H4 (cell line): Measurements from ENCODE around the genes TMEM18 and EIPR1.

GRCh38 chr2:35828-36409 lies 10.4 kb downstream of the FAM110C start:
- RAMPAGE, long total RNA, result no peak

- RAMPAGE, long total RNA, result no peak
Measured at GRCh38 chr2:44816-45156, 1.5 kb downstream of the FAM110C start.

- RAMPAGE, long total RNA, result no peak
Measured at GRCh38 chr2:70170-70590, 23.9 kb upstream of the FAM110C start.

DNA sequence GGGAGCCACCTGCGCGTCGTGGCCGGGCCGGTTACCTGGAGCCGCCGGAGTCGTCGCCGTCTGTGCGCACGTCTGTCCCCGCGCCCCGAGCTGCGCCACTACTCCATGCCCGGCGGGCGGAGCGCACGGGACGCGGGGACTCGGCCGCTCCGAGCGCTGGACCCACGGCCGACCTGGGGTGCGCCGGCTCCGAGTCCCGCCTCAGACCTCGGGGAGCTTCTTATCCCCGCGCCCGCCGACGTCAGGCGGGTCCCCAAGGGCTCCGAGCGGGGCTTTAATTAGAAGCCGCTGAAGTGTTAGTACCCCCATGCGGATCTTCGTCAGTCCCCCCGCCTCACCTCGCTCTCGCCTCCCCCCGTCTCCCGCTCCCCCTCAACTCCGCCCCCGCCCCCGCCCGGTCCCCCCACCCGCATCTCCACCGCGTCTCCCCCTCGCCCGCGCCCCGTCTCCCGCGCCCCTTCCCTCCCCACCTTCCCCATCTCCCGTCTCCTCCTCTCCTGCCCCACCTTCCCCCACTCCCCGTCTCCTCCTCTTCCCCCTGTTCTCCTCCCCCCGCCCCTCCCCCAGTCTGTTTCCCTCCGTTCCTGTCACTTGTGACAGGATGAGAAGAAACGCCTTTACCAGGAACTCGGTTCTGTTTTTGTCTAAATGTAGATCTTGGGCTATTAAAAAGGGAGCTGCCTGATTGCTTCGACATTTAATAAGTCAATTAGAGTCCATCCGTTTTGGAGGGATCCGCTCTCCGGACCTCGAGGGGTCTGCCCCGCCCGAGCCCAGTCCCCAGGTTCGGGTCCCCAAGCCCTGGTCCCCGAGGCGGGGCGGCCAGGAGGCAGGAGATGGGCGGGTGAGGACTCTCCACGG lies 857 bp upstream of the ALKAL2 start:
- RAMPAGE, long total RNA, result no peak

GRCh38 chr2:636427-637185 lies 40.6 kb downstream of the TMEM18 start:
- RAMPAGE, long total RNA, result no peak

- RAMPAGE, long total RNA, result no peak
Measured at GRCh38 chr2:675985-676599, 1.1 kb downstream of the TMEM18 start.

DNA sequence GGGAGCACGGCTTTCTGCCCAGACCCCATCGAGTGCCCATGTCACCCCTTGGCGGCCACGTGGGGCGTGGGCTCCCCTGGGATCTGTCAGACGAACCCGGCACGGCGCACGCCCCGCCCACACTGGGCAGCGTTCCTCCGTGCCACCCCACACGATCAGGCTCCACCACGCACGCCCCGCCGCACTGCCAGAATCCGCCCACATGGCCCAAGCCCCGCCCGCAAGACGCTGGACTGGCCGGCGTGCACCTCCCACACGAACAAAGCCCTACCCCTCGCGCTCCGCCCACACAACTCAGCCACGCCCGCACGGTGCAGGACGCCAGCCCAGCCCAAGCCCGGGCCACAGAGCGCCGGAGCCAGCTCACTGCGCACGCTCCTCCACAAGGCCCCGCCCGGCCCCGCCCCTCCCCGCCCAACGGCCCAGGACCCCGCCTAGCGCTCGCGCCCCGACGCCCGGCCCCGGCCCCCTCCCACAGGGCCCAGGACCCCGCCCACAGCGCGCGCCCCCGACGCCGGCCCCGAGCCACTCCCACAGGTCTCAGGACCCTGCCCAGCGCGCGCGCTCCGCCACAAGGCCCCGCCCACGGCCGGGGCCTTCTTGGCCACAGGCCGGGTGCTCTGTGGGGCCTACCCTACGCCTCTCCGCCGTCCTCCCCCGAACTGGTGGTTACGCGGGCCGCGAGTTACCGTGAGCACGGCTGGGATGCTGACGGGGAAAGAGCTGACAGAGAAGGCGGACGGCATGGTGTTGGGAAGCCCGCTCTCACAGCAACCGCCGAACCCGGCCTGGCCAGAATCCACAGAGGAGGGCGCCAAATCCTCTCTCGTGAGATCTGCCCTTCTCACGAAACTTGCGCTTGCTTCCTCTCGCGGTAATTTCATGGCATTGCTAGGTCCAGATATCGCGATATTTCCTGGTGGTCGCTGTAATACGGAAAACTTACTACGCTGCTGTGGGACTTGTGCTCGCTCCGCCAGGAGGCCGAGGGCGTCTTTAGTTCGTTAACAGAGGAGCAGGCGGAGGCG lies at the start of gene TMEM18:
TSS of gene TMEM18 (minus strand) at position 807 of the 1,028 bp plus-strand sequence.
- RAMPAGE, long total RNA, result start-site peak on the minus strand centred at position 800 of the sequence, 57 bp wide, 272 reads

DNA sequence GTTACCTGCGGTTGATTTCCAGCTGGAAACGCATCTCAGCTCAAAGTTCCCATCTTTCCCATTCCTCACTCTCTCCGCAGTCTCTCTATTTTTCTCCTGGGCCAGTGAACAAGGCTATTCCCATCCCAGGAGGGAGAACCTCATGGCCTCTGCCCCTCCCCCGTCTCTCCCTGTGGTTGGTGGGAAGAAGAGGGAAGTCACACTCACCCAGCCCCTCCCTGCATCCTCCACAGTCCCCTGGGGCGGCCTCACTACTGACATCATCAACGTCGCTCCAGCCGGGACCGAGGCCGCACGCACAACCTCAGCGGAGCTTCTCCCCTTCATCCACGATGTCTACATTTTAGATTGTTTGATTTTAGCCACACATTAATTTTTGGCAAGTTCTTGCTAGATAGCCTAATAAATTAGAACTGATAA lies 84.4 kb upstream of the SNTG2 start:
- RAMPAGE, long total RNA, result no peak

GRCh38 chr2:909484-910574 lies 40.8 kb upstream of the SNTG2 start:
- RAMPAGE, long total RNA, result no peak

DNA sequence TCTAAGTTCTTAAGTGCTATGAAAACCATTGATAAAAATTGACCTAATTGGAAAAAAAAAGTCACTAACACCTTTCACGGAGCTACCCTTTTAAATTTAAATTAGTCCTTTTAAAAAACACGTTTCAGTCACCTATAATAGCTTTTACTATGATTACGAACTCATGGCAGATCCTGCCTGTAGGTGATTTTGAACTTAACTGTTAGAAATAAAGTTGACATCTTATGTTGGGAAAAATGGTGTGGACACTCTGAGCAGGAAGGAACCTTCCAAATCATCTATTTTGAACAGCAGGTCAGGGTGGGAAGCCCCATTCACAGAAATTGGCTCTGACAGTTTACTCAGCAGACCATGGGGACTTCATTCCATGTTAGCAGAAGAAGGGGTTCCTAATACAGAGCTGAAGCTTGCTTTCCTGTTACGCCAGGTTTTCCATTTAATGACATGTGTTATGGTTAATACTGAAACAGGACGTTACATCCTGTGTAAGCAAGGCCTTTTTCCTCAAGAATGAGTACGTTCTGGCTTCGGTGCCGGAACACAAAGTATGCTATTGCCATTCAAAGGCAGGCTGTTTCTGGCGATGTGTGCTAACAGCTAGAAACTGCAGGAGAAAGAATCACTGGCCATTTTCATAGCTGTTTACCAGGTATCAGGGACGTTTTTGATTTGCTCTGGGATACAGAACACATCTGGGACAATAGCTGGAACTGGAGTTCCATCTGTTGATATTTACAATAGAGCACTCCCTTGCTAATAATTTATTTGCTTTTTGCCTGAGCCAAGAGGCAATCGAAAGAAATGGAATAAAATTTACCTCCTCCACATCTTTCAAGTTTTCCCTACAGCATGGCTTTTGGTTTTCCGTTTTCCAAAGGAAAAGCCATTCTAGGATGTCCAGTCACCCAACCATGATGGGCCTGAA lies 190.4 kb downstream of the SNTG2 start:
- RAMPAGE, long total RNA, result no peak

DNA sequence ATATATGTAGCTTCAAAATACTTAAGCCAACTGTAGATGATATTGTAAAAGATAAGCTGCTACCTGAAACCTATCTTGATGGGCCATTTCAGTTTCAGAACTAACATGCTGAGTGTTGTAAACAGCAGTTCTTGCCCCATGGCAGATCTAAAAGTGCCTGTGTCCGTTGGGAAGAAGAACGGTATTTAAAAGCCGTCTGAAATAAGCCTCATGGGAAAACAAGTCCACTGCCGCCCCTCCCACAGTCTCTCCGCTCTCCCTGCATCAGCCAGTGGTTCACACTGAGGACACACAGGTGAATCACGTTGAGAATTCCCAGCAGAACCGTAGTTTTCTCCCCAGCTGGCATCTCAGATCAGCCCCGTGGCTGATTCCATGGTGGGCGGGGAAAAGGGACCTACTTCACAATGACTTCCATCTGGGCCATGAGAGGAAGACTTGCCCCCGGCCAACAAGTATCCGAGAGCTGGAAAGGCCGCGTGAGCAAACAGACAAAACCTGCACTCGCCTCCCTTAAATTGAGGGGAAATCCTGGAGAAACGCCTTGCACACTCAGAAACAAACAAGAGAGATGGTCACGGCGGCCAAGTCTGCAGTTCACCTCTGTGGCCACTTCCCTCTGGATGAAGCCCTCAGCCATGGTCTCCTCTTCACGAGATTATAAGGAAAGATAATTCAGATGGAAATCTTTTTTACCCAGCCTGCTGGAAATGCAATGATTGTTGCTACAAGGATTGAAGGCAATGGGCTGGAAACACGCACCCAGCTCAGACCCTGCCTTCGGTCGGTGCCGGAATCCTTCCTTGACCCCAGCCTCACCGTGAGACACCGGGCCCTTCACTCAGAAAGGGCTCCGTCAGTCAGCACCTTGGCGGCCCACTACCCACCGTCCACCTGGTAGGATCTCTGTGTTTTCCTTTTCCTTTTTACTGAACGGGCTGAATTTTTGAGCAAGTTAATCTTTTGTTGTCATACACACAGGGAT lies 39.5 kb upstream of the TPO start:
- RAMPAGE, long total RNA, result no peak

- RAMPAGE, long total RNA, result no peak
Measured at GRCh38 chr2:1488014-1488565, 74.8 kb downstream of the TPO start.

DNA sequence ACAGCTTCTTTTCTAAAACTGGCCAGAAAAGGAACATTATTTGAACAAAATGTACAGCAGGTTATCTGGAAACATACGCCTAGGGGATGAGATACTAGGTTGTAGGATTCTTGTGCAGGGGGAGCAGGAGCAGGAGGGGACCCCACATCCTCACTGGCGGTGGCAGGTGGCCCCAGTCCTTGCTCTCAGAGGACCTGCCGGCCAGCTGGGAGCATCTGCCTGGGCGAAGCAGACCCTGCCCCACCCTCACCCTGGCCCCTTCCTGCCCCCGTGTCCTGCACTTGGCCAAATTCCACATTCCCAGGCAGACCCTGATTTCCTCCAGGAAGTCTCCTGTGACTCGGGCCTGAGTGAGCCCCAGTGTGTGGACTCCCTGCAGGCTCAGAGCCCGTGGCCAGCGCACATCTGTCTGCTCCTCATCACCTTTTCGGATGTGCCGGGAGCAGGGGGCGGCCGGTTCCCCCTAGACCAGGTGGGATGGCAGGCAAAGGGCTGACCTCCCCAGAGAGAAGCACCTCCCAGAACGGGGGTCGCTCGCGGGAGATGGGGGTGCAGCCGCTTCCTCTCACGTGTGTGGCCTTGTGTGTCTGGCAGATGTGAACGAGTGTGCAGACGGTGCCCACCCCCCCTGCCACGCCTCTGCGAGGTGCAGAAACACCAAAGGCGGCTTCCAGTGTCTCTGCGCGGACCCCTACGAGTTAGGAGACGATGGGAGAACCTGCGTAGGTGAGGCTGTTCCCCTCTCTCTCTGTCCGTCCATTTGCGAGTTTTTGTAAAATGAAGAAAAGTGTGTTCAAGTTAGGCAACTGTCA lies 90.3 kb downstream of the TPO start:
- RAMPAGE, long total RNA, result no peak

- RAMPAGE, long total RNA, result no peak
Measured at GRCh38 chr2:1715248-1715917, 28.9 kb downstream of the PXDN start.

GRCh38 chr2:1828443-1829084 lies 84.2 kb upstream of the PXDN start:
- RAMPAGE, long total RNA, result no peak

GRCh38 chr2:2332430-2332984 lies 1.4 kb upstream of the MYT1L start:
- RAMPAGE, long total RNA, result no peak

GRCh38 chr2:3302463-3303373 lies 74.9 kb downstream of the EIPR1 start:
- RAMPAGE, long total RNA, result no peak

- RAMPAGE, long total RNA, result no peak
Measured at GRCh38 chr2:3356722-3357220, 20.8 kb downstream of the EIPR1 start.

DNA sequence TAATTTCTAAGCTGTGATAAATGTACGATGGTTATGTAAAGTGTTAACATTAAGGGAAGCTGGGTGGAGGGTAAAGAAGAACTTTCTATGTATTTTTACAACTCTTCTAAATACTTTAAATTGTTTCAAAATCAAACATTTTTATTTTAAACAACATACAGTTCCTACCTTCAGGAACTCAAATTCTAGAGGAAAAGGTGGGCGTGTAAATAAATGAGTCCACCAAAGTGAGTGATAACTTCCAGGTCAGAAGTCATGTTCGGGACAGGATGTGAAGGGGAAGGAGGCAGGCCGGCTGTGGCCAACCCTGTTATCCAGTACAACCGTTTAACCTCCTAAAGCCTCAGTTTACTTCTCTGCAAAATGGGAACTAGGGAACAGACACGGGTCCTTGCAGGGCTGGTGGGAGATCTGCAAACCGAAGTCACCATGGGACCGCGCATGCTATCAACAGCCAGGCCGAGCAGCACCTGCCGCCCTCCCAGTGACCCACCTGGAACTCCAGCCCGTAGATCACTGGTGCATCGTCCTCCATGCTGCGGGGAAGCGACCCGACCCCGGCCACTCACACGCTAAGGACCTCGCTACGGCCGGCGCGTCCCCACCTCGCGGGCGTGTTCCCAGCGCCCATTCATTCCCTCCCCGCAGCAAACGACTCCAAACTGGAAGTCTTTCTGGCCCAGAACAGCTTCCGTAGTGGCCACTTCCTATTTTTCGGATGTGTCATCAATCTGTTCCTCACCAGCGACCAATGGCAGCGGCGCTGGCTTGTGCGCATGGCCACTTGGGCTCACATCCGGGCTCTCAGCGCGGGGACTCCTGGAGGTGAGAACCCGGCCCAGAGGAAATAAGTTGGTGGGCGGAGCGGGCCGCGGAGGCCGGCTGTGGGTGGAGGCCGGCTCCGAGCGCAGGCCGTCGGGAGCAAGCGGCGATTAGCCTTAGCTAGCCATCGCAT lies at the start of gene EIPR1:
TSS of gene EIPR1 (minus strand) at position 664 of the 955 bp plus-strand sequence.
- RAMPAGE, long total RNA, result no peak

DNA sequence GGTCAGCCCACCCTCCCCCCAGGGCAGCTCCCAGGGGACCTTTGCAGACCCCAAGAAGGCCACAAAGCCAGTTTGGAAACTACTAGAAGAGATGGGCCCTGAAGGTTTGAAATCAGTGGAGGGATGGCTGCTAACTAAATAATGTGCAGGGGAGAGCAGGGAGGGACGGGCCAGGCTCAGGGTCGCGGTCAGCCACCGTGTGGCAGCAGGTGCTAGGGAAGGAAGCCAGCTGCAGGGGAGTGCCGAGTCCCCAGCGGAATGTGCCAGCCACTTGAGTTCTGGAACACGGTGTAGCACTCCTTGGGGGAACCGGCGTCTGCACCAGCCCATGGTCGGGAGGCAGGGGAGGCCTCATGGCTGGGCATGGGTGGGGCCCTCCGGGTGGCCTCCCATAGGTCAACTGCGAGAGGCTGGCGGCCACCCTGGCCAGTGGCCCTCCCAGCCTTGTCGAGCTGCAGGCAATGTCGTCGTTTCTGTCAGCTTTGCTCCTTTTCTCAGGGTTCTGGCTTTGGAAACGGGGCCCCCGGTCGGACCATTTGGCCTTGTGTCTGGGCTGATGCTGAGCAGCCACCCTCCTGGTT lies 59.8 kb downstream of the ADI1 start:
- RAMPAGE, long total RNA, result no peak